Metastatic Liver Carcinoma in the Adrenal Gland (tissue), 2 donors: ENCODE results near the genes TTC6 and TOGARAM1.

DNA sequence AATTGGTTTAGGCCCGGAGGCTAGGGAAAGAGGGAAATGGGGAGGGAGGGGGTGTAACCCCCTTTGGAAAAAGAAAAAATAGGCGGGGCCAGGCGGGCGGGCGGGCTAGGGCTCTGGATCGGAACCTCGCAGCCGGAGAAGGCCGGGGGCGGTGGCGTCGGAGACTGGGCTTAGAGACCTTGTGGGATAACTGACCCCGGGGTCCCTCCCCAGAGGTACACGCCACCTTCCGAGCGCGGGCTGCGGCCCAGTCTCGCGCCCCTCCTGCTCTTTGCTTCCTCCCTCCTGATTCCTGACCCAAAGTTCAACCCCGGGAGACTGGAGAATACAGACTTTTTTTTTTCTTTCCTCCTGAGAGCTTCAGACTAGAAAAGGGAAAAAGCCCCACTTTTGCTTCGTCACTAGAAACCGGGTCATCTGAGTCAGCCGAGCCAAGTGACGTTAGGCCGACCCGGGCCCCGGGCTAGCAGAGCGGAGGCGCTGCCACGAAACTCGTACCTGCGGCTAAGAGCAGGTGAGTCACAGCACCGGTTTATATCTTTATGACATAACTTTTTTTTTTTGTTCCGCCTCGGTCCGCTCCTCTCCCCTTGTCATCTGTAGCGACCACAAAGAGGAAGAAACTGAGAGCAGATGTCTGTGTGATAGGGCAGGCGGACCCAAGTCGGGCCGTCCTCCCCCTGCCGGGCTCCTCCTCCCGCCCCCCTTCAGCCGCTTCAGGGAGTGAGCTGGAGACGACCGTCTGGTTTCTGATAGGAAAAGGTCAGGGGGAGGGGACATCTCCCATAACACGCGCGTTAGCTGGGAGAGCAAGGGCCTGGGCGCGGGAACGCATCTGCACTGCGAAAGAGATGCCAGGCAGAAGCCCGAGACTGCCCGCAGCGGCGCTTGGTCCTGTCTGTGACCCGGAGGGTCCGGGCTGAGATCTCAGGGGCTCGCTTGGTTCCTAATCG lies at the start of gene TTC6:
TSS of gene TTC6 (plus strand) at position 135 of the 953 bp plus-strand sequence.
- PRO-cap, 2 experiments = peak in 2 of 2 experiments; most common plus-strand start position 91 of the sequence (in 2); most common minus-strand start position 597 of the sequence (in 1)

GRCh38 chr14:38125292-38126253 lies 82.1 kb upstream of the SSTR1 start:
- PRO-cap, 2 experiments = no peak in any of the 2 experiments

DNA sequence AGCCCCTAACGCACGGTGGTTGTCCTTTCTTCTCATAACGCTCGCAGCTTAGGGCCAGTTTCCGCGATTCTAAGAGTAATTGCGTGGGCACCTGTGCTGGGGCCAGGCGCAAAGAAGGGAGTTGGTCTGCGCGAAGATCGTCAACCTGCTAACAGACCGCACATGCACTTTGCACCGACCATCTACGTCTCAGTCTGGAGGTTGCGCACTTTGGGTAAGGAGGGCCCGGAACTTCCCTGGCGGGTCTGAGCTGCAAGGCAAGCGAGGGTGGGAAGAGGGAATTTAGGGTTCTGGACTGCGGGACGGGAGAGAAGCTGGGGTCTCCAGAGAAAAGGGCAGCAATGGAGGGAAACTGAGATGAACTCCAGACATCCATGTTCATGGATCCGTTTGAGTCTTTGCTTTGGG lies 696 bp downstream of the SSTR1 start:
- PRO-cap, 2 experiments = no peak in any of the 2 experiments

DNA sequence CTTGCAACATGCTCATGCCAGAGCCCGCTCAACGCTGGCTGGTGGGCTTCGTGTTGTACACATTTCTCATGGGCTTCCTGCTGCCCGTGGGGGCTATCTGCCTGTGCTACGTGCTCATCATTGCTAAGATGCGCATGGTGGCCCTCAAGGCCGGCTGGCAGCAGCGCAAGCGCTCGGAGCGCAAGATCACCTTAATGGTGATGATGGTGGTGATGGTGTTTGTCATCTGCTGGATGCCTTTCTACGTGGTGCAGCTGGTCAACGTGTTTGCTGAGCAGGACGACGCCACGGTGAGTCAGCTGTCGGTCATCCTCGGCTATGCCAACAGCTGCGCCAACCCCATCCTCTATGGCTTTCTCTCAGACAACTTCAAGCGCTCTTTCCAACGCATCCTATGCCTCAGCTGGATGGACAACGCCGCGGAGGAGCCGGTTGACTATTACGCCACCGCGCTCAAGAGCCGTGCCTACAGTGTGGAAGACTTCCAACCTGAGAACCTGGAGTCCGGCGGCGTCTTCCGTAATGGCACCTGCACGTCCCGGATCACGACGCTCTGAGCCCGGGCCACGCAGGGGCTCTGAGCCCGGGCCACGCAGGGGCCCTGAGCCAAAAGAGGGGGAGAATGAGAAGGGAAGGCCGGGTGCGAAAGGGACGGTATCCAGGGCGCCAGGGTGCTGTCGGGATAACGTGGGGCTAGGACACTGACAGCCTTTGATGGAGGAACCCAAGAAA lies 2.5 kb downstream of the SSTR1 start:
- PRO-cap, 2 experiments = no peak in any of the 2 experiments

- PRO-cap, 2 experiments = no peak in any of the 2 experiments
Measured at GRCh38 chr14:38874006-38874299, 229.1 kb downstream of the SEC23A start.

DNA sequence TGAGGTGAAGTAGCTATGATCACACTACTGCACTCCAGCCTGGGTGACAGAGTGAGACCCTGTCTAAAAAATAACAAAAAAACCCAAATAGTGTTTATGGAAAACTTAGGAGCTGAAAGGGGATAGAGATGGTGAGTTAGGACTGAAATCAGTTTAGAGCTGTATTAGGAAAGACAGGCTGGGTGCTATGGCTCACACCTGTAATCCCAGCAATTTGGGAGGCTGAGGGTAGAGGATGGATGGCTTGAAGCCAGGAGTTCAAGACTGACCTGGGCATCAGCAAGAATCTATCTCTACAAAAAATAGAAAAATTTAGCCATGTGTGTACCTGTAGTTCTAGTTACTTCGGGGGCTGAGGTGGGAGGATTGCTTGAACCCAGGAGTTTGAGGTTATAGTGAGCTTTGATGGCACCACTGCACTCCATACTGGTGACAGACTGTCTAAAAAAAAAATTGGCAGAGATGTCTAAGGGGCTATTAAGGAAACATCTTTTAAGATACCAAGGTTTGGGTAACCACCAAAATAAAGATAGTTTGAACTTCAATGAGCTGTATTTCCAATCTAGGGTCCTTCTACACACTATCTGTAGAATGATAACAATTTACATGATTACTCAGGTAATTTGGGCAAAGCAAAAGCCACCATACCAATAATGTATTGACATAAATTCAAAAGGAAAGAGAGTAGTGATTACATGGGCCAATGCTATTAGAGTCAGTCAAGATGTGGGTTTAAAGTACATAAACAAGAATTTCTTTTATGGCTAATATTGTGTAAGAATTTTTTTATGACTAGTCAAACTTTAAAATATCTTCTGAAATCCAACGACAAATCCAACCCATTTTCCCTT lies 10.0 kb downstream of the PNN start:
- PRO-cap, 2 experiments = no peak in any of the 2 experiments

- PRO-cap, 2 experiments = no peak in any of the 2 experiments
Measured at GRCh38 chr14:39275480-39276315, 42.0 kb downstream of the MIA2 start.

GRCh38 chr14:41817013-41817535 lies 210.4 kb downstream of the LRFN5 start:
- PRO-cap, 2 experiments = no peak in any of the 2 experiments

DNA sequence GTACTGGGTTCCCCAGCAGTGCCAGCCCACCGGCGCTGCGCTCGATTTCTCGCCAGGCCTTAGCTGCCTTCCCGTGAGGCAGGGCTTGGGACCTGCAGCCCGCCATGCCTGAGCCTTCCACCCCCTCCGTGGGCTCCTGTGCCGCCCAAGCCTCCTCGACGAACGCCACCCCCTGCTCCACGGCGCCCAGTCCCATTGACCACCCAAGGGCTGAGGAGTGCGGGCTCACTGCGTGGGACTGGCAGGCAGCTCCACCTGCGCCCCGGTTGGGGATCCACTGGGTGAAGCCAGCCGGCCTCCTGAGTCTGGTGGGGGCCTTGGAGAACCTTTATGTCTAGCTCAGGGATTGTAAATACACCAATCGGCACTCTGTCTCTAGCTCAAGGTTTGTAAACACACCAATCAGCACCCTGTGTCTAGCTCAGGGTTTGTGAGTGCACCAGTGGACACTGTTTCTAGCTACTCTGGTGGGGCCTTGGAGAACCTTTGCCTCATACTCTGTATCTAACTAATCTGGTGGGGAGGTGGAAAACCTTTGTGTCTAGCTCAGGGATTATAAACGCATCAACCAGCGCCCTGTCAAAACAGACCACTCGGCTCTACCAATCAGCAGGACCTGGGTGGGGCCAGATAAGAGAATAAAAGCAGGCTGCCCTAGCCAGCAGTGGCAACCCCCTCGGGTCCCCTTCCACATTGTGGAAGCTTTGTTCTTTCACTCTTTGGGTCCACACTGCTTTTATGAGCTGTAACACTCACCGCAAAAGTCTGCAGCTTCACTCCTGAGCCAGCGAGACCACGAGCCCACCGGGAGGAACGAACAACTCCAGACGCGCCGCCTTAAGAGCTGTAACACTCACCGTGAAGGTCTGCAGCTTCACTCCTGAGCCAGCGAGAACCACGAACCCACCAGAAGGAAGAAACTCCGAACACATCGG lies 121.9 kb downstream of the FSCB start:
- PRO-cap, 2 experiments = no peak in any of the 2 experiments

DNA sequence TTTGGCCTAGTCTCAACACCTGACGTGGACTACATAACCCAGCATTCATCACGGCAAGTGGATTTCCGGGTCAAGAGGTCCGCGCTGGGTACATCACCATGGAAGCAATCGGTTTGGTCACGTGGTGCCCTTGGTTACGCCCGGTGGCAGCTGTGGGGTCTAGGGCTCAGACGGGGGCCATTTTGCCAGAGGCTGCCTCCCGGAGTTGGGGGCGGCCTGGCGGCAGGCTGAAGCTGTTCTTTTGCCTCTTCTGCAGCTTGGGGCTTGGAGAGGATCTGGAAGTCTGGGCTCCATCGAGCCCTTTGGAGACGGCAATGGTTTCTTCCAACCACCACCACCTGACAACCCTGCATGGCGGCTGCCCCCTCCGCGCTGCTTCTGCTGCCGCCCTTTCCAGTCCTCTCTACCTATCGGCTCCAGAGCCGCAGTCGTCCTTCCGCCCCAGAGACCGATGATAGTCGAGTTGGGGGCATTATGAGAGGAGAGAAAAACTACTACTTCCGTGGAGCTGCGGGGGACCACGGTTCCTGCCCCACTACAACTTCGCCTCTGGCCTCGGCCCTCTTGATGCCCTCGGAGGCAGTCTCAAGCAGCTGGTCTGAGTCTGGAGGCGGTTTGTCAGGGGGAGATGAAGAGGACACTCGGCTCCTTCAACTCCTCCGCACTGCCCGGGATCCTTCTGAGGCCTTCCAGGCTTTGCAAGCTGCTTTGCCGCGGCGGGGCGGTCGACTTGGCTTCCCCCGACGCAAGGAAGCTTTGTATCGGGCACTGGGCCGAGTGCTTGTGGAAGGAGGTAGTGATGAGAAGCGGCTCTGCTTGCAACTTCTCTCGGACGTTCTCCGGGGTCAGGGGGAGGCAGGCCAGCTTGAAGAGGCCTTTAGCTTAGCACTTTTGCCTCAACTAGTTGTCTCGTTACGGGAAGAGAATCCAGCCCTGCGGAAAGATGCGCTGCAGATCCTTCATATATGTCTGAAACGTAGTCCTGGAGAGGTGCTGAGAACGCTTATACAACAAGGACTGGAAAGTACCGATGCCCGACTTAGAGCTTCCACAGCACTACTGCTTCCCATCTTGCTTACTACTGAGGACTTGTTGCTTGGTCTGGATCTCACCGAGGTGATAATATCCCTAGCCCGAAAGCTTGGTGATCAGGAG lies at the start of gene TOGARAM1:
TSS of gene TOGARAM1 (plus strand) at position 120 of the 1,155 bp plus-strand sequence.
- PRO-cap, 2 experiments = peak in 2 of 2 experiments; most common plus-strand start position 188 of the sequence (in 2); most common minus-strand start position 681 of the sequence (in 1)

DNA sequence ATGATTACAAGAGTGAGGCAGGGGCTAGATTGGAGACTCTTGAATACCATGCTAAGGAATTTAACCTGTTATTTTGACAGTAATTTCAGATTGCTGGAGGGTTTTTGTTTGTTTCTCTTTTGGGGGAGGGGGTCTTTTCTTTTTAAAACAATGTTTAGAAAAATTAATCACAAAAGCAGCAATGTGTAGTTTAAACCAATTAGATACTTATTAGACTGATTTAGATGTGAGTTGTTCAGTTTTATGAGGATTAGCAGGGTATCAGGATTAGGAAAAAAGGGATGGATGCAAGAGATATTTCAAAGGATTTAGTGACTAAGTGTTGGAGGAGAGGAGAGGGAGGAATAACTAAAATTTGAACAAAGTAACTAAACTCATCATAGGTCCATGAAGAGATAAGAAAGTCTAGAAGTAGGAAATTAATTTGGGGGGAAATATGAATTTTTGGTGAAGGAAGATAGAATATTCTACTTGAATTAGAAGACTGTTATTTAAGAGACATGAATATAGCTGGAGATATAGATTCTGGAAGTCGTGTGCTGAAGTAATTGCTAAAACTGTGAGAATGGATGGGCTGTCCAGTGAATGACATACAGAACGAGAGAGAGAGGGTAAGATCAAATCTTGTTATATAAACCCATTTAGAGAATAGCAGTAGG lies 18.8 kb downstream of the TOGARAM1 start:
- PRO-cap, 2 experiments = no peak in any of the 2 experiments

- PRO-cap, 2 experiments = no peak in any of the 2 experiments
Measured at GRCh38 chr14:45206775-45207220, 46.2 kb downstream of the MIS18BP1 start.

- PRO-cap, 2 experiments = no peak in any of the 2 experiments
Measured at GRCh38 chr14:45232389-45232882, 20.6 kb downstream of the MIS18BP1 start.

- PRO-cap, 2 experiments = no peak in any of the 2 experiments
Measured at GRCh38 chr14:45253723-45254373, 846 bp upstream of the MIS18BP1 start.

DNA sequence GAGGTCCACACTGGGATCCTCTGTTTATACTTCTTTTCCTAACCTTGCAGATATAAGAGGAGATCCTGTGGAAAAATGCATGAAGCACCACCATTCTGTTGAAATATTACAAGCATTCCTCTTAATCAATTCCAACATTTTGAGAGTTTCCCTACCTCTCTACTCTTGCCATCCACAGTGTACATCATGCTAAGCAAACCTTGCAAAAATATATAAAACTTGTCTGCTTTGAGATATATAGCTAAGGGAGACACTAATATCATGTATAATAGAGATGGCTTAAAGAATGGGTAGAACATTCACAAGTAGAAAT lies 2.6 kb upstream of the RPL10L start:
- PRO-cap, 2 experiments = no peak in any of the 2 experiments

DNA sequence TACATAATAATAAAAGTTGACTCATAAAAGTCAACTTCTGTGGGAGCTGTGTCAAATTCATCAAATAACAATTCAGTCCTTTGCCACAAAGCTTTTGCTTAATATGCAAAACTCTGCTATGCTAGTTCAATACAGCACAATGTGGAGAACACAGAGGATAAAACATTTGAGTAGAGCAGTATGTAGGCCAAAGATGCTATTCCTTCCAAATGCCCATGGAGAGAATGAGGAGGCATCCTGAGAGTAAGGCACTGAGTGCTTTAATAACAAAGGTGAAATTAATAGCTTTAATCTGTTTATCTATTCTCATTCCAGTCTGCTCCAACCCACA lies 685.9 kb downstream of the RPS29 start:
- PRO-cap, 2 experiments = no peak in any of the 2 experiments

- PRO-cap, 2 experiments = no peak in any of the 2 experiments
Measured at GRCh38 chr14:49574493-49574794, 11.7 kb downstream of the RPS29 start.

- PRO-cap, 2 experiments = no peak in any of the 2 experiments
Measured at GRCh38 chr14:49577240-49578029, 8.7 kb downstream of the RPS29 start.

GRCh38 chr14:49623879-49624490 lies 3.4 kb downstream of the MGAT2 start:
- PRO-cap, 2 experiments = no peak in any of the 2 experiments

DNA sequence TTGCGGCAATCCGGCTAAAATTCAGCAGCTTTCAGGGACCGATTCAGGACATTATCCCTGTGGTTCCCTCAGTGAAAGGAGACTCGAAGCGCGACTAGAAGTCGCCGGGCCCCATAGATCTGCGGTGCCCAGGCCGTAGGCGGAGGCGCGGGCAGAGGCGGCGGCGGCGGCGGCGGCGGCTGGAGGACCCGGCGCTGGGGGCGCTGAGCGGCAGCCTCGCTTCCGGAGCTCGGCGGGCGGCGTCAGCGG lies 181 bp upstream of the KLHDC2 start:
- PRO-cap, 2 experiments = peak in 2 of 2 experiments; most common minus-strand start position 190 of the sequence (in 2)